Vermiform appendix (tissue), 1 donor: ENCODE results near the gene IL20RA.

DNA sequence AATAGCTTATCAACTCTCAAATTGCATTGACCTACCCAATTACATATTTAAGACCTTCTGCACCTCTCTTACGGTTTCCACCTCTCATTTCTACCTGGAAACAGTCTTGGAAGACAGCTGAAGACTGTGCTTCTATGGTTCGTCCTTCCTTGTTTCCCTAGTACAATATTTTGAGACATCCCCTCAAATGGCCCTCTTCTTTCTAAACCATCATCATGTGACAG lies 309.3 kb downstream of the ALDH8A1 start:
- PRO-cap, result no peak

DNA sequence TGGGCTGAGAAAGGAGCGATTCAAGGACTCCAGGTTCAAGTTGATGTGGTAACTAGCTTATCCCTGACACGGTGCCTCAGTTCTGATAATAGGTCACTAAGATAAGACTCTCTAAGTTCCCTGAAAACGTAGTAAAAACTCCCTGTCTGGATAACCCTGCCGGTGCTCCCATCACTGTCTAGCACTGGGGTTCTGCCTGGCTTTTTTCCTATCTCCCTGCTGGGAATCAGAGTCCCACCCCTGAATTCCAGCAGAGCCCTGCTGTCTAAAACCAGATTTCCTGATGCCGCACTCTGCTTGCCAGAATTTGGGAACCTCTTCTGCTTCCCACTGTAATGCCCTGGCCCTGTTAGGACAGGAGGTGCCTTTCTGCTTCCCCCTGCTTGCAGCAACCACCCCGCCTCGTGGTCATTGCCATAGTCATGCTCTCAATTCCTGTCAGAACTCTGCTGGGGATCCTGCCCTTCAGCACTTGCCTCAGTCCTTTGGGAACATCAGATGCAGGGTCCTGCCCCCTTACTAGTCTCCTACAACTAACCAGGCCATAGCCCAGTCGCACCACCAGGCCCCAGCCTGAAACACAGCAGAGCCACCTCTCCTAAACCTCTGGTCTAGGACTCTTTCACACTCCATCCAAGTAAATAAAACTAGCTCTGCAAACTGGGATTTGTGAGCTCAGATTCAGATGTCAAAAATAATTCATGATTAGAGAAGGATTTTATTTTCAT lies 47.5 kb downstream of the ALDH8A1 start:
- PRO-cap, result no peak

DNA sequence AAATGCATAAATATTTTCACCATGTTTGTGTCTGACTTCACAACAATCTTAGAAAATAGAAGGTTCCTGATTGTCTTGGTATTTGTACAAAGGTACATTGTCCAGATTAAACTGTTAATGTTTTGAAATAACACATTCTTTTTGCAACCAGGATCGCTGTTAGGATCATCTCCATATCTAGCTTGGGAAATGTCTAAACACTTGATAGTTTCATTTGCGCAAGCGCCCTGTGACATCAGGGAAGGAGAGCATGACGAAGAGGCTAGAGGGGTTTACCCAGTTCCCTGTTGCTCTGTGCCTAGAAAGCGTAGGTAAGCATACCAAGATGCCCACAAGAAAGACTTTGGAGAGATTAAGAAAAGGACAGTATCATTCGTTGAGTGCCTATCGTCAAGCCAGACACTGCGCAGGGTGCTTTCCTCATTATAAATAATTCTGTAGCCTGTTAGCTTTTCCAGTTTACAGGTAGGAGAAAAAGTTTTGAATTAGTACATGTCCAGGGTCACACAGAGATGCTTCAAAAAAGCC lies 19.4 kb downstream of the ALDH8A1 start:
- PRO-cap, result no peak

DNA sequence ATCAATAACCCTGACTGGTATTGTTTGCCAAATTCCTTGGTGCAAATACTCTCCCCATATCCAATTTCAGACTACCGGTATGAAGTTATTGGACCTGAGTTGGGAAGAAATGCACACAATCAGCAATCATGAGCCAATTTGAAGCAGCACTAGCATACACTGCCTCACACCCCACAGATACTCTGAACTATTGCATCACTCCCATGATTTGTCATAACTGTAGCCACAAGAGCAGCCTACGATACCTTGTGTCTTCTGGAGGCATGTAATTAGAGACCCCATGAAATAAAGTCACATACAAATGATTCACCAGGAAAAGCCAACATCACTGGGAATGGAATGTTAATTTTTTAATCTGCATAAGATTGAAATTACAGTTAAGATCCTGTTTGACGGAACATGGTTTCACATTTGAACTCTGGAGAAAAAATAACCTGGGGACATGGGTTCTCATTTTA lies 34.2 kb upstream of the HBS1L start:
- PRO-cap, result no peak

GRCh38 chr6:135145435-135145949 lies 35.6 kb upstream of the MYB start:
- PRO-cap, result no peak

GRCh38 chr6:135212276-135213238 lies 31.4 kb downstream of the MYB start:
- PRO-cap, result no peak

DNA sequence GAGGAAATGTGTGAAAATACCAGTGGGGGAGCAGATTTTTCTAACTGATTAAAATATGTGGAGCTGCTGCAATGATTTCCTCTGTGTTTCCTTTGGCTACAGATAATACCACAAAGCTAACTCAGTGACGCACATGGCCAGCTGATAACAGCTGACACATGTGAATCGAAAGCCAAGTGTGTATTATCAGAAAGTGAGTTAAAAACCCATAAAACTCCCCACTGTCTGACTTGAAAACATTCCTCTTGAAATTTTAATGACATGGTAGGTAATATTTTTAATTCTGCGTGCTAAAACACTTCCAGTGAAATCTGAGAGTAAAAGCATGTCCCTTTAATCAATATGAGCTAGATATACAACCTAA lies 70.9 kb upstream of the AHI1 start:
- PRO-cap, result no peak

GRCh38 chr6:135984600-135985044 lies 133.1 kb downstream of the PDE7B start:
- PRO-cap, result no peak

GRCh38 chr6:136180963-136181665 lies 69.0 kb downstream of the MTFR2 start:
- PRO-cap, result no peak

GRCh38 chr6:136510643-136511111 lies 39.5 kb downstream of the MAP7 start:
- PRO-cap, result no peak

DNA sequence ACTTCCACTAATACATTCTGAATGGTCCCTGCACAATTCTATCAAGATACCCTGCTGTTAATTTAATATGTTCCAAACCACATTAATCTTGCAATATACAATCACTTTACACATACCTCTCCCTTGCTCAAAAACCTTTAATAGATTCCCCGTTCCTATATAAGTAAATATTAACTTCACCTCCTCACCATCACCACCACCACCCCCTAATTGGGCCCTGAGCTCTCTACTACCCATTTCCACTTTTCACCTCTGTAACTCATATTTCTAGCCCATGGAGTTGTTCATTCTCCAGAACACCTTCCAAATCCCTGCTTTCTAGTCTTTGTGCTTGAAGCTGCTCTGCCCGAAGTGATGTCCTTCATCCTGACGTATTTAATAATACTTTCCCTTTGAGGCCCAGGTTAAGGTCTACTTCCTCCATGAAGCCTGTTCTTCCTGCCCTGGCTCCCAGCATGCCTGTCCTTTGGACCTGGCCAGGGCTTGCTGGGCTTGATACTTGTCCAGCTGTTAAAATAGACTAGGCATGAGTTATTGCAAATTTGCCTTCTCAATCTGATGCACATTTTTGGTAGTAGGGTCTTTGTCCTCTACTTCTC lies 2.8 kb upstream of the MAP7 start:
- PRO-cap, result no peak

GRCh38 chr6:136610120-136610633 lies 60.0 kb upstream of the MAP7 start:
- PRO-cap, result unidirectional peak, minus-strand start at chr6:136610292

DNA sequence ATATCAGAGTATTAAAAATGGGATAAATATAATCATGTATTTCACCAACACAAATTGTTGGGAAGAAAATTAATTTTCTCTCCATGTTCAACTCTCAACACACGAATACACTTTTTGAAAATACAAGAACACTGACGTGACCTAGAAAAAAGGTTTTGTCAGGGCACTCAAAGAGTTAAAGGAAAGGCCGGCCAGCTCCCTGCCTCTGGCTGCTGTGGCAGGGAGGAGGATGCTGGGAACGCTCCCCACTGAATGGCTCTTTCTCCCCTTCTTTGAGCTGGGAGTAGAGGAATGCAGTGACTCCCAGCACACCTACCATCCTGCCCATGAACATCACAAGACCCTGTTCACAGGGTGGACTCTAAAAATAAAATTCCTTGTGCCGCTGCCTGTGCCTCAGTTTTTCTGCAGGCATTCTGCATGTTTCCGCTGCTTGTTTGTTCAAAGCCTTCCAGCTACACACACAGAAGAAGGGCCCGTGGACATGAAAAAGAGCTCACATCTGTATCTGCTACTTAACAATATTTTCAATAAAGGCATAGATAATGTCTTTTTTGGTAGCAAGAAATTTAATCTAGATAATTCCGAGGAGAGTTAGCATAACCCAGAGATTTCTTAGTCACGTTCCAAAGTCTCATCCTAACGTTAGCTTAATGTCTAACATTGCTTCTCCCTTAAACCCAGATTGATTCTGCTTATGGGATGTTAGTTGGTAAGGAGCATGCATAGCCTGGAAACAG lies 46.8 kb downstream of the MAP3K5 start:
- PRO-cap, result no peak

GRCh38 chr6:136790865-136791218 lies 1.4 kb downstream of the MAP3K5 start:
- PRO-cap, result bidirectional peak, plus-strand start at chr6:136791296, minus-strand start at chr6:136791186

DNA sequence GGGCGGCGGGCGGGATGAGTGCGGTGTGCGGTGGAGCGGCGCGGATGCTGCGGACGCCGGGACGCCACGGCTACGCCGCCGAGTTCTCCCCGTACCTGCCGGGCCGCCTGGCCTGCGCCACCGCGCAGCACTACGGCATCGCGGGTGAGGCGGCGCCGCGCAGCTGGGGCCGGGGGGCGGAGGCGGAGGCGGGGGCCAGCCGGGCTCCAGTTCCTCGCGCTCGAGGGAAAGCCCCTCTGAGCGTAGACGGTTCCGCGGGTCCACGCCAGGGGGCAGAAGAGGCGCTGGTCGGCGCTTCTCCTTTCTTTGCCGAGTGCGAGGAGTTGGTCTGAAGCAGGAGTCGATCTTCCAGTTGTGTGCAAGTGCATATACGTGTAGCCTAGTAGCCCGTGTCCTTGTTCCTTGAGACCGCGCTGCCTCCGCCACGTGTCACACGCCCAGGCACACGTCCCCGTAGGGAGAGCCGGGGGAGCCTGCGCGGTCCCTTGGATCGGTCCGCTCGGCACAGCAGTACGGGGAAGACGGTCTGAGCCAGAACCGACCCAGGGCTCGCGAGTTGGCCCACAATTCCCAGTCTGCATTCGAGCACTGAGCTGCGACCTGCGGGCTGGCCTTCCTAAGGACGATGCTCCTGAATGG lies 379 bp downstream of the PEX7 start:
- PRO-cap, result bidirectional peak, plus-strand start at position 312 of the sequence, minus-strand start at position 132 of the sequence

GRCh38 chr6:137044829-137045460 lies at the start of gene IL20RA:
Gene IL20RA, minus strand, starts transcription at chr6:137044965.
- PRO-cap, result no peak

GRCh38 chr6:137389109-137389590 lies 105.0 kb downstream of the OLIG3 start:
- PRO-cap, result no peak

- PRO-cap, result no peak
These were observed 174.2 kb upstream of the TNFAIP3 start for GRCh38 chr6:137692809-137693239.

- PRO-cap, result no peak
These were observed 157.3 kb upstream of the TNFAIP3 start for GRCh38 chr6:137709569-137710297.

GRCh38 chr6:137723019-137723621 lies 143.9 kb upstream of the TNFAIP3 start:
- PRO-cap, result no peak